T47D (cell line): ENCODE measurements around the genes WDR59, CFDP1, ADAT1 and CLEC3A.

DNA sequence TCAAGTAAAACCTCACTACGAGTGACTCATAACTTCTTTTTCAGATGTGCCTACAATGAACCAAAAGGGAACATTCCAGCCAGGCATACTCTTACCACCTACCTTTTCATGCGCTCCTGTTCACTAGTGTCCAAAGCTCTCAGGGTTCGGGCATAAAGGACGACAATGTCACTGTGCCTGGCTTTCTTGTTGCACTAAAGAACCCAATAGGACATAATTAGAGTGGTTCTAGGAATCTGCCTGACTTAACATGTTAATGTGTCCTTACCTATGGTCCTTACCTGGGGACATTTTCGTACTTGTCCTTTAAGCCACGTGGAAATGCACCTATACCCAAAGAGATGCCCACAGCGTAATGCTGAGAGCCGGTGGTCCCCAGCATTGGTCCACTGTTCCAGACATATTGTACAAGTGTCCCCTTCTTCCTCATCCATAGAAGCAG lies 22.4 kb downstream of the RFWD3 start:
- RRBS = no CpG with 5 or more reads among the region's 8 CpGs

DNA sequence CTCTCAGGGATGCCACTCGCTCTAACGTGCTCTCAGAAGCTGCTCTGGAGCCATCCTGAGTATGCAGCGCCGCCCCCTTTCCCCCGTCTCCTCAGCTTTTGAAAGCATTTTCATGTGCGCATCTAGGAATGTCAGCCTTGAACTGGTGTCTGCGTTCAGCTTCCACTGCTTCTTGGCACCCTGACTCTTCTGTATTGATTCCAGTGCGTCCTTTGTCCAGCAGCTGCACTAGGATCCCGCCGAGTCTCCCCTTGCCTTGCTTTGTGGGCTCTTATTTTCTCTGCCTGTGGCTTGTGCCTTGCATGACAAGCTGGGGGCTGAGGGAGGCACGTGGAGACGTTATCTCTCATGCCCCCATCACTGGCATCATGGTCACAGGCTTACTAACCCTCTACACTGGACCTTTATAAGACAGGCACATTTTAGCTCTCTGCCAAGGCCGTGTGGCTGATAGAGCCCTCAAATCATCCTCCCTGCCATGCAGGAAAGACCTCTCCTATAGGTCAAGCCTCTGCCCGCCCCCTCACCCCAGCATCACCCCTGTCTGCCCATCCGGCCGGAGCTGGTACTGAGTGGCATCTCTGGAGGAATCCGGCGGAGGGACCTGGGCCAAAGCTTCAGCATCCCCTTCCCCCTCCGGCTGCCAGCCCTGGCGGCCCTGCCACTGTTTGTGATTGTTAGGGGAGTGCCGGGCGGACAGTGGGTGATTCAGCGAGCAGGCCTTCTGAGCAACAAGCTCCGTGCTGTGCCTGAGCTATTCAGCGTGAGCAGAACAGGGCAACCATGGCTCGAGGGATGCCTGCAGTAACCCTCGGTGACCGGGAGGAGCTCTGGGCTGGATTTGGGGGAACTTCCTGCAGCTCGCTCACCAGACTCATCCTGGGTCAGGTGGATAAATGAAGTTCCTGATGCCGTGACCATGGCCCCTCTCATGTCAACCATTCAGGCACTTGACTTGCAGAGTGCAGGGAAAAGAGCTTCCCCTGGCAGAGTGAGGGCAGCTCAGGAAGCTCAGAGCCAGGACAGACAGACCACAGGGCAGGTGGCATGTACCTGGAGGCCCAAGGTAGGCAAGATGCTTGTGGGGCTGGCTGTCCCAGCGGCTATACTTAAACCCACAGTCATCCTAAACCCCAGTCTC lies 24.0 kb upstream of the MLKL start:
- RRBS = 85% methylated on average over 6 of the region's 31 CpGs

- RRBS = no CpG with 5 or more reads among the region's 27 CpGs
Observed at GRCh38 chr16:74734008-74734920, 33.6 kb upstream of the MLKL start.

GRCh38 chr16:74868467-74869112 lies 94.0 kb upstream of the FA2H start:
- RRBS = no CpG with 5 or more reads among the region's 9 CpGs

DNA sequence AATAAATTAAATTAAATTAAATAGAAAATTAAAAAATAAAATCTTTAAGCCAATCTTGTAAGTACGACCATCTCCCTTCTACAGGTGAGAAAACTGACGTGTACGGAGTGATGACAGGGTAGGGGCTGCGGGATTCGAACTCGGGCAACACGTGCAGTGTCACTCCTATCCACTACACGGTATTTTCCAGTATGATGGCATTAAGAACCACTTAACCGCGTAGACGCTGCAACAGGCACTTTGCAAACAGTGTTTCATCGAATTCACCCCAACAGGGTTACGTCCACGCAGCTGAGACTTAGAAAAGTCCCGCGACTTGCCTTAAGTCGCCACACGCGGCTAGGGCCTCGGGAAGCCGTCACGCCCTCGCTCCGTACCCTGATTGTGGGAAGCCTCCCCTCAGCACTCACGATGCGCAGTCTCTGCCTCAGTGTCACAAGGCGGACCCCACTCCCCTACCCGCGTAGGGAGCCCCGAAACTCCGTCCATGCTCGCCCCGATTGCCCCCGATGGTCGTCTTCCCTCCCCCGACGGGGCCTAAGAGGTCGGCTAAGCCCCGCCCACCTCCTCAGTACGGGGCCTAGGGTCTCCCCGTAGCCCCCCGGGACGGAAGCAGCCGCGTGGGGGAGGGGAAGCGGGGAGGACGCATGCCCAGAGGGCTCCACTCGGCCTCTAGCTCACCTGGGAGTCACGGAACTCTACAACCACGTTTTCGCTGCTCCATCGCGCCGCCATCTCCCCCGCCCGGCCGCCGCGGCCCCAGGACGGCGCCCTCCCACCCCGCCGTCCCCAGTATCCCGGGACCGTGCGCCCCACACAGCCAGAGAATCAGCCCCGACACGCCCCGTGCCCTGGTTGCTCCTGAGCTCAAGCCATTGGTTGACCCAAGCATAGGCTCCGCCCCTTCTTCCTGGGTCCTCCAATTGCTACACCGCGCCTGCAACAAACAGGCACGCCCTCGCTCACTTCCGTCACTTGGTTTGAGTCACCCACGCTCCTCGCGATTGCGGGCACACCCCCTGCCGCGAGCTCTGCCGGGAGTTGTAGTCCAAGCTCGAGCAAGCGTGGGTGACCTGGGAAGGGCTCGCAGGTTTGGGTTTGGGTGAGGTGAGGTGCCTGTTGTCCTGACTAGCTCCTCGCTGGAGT lies at the start of gene WDR59:
TSS of gene WDR59 (minus strand) at position 841 of the 1,146 bp plus-strand sequence.
- RRBS = 1% methylated on average over 9 of the region's 86 CpGs

- RRBS = no CpG with 5 or more reads among the region's 6 CpGs
Observed at GRCh38 chr16:74996982-74997437, 1.8 kb upstream of the ZNRF1 start.

DNA sequence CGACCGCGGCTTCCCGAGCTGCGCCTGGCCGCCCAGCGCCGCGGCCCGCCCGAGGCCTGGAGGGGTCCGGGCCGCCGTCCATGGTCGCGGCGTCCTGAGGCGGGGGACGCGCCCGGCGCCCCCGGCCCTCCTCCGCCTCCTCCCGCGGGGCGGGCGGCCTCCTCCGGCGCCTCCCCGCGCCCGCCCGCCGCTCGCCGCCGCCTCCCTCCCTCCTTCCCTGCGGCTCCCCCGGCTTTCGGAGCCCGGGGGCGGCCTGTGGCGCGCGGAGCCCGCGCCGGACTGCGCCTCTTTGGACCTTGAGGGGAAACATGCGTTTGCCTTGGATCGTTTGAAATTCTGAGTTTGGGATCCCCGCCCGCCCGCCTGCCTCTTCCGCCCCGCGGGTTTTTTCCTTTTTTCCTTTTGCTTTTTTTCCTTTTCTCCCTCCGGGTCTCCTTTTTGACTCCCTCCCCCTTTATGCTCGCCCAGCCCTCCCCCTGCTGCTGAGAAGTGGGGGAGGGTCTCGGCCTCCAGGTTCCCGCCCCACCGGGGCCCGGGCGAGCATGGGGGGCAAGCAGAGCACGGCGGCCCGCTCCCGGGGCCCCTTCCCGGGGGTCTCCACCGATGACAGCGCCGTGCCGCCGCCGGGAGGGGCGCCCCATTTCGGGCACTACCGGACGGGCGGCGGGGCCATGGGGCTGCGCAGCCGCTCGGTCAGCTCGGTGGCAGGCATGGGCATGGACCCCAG lies 469 bp downstream of the ZNRF1 start:
- RRBS = 1% methylated on average over 48 of the region's 86 CpGs

DNA sequence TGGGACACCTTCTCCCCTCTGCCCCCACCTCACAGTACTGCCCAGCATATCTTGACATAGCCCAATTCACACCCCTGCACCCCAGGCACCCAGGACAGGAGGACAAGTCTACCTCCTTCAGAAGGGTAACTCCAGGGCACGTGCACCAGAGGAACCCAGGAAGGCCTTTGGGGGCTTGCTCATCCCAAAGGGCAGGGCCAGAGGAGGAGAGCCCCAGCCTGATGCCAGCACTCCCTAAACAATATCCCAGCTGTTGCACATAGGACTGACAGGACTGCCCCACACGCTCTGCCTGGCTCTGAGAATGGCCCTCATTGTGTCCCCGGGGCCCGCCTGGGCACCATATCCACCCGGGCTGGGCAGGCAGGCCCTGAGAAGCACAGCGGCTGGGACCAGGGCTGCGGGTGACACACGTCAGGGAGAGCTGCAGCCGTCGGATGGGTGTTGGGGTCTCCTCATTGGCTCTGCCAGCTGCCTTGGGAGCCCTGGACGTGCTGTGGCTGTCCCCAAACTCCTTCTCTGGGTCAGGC lies 4.3 kb downstream of the BCAR1 start:
- RRBS = no CpG with 5 or more reads among the region's 11 CpGs

DNA sequence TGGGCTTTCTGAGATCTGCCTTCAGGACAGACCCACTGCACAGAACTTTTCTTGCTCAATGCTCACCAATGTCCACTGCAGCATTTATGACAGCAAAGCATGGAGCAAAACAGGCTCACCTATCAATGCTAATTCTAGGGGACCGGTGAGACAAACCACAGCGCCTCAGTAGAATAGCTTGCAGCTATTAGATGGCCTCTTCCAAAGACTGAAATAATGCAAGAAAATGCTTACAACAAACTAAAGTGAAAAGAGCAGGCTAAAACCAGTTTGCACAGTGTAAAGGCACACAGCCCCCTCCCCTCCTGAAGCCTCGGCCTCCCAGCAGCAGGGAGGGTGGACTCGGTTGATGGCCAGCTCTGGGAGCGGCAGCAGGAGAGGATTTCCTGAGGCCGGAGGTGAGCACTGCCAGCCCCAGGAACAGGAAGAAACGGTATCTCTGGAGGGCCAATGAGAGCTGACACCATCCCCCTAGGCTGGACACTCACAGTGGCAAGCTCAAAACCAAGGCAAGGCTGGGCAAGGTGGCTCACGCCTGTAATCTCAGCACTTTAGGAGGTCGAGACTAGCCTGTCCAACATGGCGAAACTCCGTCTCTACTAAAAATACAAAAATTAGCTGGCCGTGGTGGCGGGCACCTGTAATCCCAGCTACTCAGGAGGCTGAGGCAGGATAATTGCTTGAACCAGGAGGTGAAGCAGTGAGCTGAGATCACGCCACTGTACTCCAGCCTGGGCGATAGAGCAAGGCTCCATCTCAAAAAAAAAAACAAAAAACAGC lies 3.7 kb upstream of the BCAR1 start:
- RRBS = no CpG with 5 or more reads among the region's 15 CpGs

DNA sequence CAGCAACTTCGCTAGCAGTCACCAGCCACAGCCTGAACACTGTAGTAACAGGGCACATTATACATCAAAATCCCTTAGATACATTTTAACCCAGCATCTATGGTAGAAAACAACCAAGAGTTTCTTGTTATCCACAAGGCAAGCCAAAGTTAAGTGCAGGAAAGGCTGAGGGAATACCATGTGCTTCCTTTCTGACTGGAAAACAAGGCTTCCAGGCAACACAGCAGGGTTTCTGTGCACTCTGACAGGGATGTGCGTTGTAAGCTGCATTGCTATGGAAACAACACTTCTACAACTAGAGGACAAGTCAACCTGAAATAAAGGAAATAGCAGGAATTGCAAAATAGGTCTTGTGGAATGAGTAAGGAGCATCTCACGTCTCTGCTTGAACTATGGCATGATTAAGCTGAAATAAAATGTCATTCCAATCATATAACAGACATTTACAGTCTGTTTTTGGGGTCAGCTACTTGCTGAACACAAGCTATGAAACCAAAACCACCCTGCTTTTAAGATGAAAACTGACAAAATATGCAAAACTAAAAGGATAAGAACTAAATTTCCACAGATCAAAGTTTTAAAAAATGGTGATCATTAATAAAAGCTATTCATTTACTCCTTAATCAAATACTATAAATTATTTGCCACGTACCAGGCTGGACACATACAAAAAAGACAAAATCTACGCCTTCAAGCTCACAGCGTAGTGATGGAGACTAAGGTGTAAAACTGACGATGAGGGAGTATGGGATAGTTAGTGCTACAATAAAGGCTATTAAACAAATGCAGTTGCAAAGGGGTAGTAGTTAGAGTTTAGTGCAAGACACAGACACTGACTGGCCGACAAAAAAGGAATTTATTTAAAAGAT lies 55.2 kb downstream of the CFDP1 start:
- RRBS = no CpG with 5 or more reads among the region's 8 CpGs

- RRBS = 2% methylated on average over 24 of the region's 87 CpGs
Observed at GRCh38 chr16:75432697-75433681, at the start of gene CFDP1. Gene CFDP1, minus strand, starts transcription at chr16:75433503.

DNA sequence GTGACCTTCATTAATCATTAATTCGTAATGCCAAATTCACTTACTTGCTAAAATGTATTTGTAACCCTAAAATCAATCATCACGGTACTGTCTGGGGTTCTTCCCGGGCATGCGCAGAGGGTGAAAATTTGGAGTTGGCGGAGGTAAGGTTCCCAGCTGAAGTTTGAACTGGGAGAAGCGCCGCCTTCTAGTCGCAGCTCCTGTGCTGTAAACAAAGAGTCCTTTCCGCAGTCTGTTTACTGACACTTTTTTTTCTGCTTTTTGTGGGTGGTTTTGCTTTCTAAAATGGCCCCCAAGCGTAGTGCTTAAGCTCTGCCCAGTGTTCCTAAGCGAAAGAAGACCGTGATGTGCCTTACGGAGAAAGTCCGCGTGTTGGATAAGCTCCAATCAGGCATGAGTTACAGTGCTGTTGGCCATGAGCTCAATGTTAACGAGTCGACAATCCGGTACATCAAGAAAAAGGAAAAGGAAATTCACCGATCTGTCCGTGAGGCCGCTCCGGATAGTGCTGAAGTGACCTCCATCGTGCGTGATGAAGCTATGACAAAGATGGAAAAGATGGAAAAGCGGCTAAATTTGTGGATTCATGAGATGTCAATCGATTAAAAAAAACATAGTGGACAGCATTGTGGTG lies 496 bp upstream of the CFDP1 start:
- RRBS = 2% methylated on average over 2 of the region's 26 CpGs

DNA sequence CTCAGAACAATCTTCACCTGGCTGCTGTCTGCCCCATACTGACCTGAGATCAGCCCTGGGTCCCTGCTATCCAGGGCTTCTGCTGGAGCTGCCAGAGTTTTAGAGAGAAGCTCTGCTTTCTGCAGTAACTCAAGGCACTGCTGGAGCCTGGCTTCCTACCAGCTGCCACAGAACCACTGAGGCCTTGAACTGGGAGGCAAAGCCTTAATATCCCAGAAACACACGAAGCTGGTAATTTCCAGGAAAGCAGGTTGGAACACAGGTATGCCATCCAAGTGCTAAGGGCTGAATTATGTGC lies 7.5 kb downstream of the TMEM170A start:
- RRBS = no CpG with 5 or more reads among the region's 1 CpG

DNA sequence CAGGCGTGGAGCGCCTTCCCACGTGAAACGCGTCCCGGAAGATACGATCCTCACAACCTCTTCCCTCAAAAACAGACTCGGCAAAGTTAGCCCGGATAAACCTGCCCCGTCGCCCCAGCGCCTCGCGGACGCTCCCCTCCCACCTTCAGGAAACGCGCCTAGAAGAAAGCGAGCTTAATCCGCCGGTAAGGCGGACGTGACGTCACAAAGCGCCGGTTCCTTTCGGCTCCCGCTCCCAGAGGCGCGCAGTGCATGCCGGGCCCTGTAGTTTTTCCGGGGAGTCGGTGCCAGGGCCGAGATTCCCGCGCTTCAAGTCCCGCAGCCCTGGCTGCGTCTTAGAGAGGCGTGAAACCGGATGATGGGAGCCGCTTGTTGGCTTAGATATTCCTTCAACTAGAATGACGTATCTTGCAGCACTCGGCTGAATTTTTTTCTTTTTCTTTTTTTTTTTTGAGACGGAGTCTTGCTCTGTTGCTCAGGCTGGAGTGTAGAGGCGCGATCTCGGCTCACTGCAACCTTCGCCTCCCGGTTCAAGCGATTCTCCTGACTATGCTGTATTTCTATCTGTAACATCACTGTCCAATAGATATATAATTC lies at the start of gene ADAT1:
TSS of gene ADAT1 (minus strand) at position 187 of the 597 bp plus-strand sequence.
- RRBS = 1% methylated on average over 33 of the region's 49 CpGs

GRCh38 chr16:75860611-75861221 lies 134.4 kb upstream of the CPHXL start:
- RRBS = no CpG with 5 or more reads among the region's 13 CpGs

GRCh38 chr16:77211749-77212662 lies 12.8 kb downstream of the SYCE1L start:
- RRBS = 41% methylated on average over 6 of the region's 65 CpGs

GRCh38 chr16:78022275-78022815 lies at the start of gene CLEC3A:
Gene CLEC3A, plus strand, starts transcription at chr16:78022548.
- RRBS = no CpG with 5 or more reads among the region's 4 CpGs

DNA sequence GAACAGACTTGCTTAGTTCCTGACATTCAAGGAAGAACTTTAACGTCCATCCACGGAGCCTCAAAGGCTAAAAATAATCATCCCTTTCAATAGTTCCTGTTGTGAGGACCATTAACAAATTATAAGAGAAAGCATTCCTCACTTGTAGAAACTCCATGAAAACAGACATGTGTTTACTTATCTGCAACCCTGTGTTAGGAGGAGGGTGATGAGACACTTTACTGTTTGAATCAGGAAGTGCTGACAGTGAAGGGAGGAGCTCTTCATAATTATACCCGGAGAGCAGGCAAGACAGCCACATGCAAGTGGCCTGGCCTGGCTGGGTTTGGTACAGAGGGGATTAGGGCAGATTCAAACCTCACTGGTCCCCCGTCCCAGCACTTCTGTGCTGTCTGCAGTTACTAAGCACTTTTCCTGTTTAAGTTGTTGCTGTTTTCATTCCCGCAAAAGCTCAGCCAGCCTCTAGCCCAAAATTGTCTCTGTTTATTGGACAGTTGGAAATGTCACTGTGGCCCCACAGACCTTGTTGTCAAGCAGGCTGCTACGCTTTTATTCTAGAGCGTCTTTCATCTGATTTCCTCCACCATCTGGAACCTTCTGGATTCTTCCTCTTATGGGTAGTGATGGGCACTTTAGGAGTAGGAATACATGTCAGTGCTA lies 78.5 kb downstream of the WWOX start:
- RRBS = no CpG with 5 or more reads among the region's 7 CpGs

DNA sequence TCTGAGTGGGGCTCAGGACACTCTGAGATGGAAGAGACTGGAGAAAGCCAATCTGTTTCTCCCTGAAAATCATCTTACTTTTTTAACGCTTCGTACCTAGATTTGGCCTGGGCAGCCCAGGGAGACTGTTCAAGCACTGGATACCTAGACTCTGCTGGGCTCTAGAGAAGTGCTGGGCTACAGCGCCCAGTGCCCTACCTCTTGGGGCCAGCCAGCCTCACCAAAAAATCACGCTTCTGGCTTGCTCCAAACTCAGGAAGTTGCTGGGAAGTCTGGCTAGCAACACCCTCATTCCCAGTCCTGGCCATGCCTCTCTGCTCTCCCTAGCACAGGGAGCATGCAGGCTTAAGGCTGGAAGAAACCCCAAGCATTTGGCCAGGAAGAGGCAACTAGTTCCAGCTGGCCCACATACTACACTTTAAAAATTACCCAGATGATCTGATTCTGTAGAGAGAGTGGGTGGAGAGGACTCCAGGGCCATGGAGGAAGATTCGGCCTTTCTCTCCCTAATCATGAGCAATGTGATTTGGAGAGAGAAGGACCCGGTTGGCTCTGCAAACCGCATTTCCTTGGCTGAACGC lies 406.0 kb downstream of the WWOX start:
- RRBS = 20% methylated on average over 1 of the region's 8 CpGs

- RRBS = no CpG with 5 or more reads among the region's 11 CpGs
Observed at GRCh38 chr16:78517472-78517819, 418.0 kb downstream of the WWOX start.